Colonic mucosa (tissue), 1 donor: ENCODE data around the gene PKDREJ.

GRCh38 chr22:45743716-45744078, 72.1 kb downstream of the ATXN10 start:
- PRO-cap, result no peak

DNA sequence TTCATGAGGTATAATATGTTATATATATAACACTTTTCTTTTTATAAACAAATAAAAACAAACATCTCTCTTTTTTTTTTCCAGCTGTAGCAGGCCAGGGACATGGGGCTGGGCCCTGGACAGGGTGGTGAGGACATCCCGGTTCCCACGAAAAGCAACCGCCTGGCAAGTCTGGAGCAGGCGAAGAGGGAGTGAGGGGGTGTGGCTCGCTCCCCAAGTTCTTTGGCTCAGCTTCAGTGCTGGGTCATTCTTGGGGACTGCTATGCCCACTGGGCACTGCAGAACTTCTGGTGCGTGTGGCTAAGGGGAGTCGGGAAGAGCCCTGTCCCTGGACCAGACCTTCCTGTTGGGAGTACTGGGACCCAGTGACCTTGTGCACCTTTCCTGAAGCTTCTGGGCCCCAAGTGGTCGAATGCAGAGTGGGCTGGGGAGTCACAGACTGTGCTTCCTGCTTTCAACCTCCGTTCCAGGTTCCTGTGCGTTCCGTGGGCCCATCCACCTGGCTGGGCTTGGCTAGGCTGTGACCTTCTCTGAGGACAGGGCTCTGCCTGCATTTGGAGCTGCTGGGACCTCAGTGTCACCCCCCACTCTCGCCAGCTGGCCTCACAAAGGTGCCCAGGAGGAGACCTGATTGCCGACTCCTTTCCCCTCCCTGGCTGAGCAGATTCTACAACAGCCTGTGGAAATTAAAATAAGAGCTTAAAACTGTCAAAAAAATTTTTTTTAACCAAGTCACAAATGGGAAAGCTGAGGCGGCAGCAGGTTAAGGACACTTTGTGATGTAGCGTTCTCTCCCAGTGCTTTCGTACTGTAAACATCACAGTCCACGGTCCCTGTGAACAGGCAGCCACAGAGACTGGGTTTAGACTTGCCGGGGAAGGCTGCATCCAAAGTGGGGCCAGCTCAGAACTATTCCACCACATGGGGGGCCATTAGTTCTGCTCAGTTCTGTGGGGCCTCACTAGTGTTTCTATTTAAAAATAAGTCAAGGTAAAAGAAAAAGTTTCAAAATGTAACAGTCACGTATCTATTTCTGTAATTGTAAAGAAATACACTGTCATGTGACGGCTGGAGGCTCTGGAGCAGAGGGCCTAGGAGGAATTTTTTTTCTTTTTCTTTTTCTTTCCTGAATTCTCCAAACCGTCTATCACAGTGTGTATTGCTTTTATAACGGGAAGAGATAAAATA, 63.8 kb upstream of the WNT7B start:
- PRO-cap, result no peak

DNA sequence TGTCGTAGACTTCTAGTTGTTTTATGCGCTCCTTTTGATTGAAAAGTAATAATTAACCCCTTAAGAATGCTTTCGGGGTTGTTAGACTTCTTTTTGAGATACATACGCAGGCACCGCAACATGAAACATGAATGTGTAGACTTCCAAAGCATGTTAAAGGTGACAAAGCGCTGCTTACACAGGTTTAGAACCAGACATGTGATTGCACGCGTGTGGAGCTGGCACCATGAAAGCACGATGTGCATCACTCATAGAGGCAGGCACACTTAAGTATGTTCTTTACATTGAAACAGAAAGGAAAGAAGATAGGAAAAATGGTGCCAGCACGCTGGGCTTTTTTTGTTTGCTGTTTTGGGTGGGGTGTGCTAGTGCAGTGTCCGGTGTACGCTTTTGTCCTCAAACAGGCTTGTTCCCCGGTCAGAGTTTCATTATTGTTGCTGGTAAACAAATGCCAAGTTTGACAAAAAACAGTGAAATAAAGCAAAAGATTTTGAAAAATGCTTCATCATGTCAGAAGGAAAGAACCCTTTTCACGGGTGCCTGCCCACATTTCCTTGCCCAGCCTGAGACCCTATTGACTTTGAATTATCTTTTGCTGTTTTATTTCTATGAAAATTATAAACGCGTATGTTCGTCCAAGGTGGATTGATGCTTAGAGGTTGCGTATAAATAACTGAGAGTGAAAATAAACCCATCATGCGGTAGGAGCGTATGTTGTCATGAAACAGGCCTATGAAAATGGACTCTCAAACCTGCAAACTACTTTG, 83.5 kb upstream of the PPARA start:
- PRO-cap, result unidirectional peak, plus-strand start at position 299 of the sequence

- PRO-cap, result bidirectional peak, plus-strand start at chr22:46070056, minus-strand start at chr22:46069857; bidirectional peak, plus-strand start at chr22:46070494, minus-strand start at chr22:46070468
Observed at GRCh38 chr22:46069986-46070562, 80.3 kb upstream of the PPARA start.

- PRO-cap, result bidirectional peak, plus-strand start at chr22:46078988, minus-strand start at chr22:46078823
Observed at GRCh38 chr22:46078512-46079469, 71.5 kb upstream of the PPARA start.

- PRO-cap, result bidirectional peak, plus-strand start at chr22:46088107, minus-strand start at chr22:46087991
Observed at GRCh38 chr22:46087770-46088394, 62.4 kb upstream of the PPARA start.

DNA sequence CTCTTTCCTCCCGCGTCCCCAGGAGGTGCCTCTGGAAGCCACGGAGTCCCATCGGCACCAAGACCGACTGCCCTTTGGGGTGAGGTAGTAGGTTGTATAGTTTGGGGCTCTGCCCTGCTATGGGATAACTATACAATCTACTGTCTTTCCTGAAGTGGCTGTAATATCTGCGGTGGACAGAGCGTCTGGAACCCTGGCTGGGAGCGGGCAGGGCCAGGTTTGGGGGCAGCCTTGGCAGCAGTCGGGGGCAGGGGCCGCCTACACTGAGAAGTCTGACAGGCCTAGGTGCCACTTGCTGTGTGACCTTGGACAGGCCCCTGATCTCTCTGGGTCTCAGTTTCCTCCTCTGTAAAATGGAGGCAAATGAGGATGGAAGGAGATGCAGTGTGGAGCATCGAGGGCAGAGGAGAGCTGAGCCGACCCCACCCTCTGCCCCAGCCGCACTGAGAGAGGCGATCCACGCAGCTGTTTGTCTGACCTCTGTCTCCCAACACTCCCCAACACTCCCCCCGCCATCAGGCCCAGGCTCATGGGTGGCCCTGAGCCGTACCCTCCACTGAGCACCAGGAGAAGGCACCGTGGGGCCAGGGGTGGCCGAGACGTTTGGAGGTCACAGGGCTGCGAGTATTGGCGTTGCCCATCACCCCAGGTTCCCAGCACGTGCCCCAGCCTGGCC, 37.5 kb upstream of the PPARA start:
- PRO-cap, result no peak

GRCh38 chr22:46213976-46214502, 36.1 kb downstream of the CDPF1 start:
- PRO-cap, result no peak

DNA sequence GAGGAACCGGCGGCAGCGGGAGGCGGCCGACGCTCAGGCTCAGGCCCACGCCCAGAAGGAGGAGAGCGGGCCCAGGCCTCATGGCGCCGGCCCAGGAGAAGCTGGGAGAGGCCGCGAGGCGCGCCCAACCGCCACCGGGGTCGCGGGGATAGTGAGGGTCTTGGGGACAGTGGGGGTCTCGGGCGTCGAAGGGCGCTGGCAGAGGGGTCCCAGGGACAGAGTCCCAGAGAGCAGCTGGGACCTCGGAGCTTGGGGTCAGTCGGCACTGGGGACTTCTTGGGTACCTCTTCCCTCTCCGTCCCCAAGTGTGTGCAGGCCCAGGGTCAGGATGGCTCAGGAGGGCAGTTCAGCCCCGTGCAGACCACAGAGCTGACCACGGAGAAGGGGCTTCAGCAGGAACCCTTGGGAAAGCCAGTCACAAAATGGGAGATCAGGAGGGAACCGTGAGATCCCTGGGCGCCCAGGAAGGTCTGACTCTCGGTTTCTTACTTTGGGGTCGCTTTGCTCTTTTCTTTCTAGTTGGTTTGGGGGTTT, at the start of gene PKDREJ:
Gene PKDREJ (minus strand): TSS at position 103 of the 534 bp plus-strand sequence.
- PRO-cap, result no peak

- PRO-cap, result no peak
Observed at GRCh38 chr22:46275717-46276453, 8.1 kb downstream of the TTC38 start.

DNA sequence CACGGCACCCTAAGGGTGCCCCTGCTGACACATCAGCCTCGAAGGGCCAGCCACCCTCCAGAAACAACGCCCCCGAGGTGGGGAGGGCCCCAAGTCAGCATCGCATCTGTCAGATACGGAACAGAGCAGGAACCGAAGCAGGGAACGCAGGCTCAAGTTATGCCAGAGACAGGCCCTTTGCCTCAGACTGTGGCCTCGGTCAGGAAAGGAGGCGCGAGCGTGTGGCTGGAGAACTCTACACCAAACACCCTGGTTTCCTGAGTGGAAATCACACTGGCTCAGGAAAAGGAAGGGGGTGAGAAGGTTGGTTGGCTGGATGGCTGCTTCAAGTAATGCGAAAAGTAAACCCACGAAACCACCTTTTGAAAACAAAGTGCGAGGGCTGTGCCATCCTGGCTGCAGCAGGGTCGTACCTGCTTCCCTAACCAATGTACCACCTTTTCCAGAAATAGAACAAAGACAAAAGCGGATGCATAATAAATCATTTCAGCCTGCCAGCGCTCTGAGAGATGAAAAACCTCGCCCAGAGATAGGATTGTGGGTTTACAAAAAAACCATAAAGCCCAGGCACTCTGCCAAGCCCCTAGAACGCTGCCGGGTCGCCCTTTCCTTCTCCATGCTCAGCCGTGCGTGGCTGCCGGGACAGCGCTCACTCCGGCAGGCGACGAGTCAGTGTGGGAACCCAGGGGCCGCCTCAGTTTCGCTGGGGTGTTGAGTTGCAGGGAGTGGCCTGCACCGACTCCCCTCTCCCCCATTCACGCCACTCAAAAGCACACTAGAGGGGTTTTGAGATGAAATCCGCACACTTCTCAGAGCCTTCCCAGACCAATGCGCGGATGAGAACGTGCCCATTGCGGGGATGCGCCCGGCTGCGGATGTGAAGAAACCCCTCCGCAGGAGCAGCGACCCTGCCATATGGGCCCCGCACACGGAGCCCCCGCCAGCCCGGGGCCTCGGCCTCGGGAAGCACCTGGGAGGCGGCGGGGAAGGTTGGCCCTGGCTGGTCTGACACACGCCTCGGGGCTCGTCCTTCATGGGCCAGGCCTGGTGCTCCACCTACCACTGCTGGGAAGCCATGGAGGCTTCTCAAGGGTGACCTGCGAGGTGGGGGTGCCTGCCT, 38.8 kb downstream of the TRMU start:
- PRO-cap, result bidirectional peak, plus-strand start at position 623 of the sequence, minus-strand start at position 430 of the sequence

- PRO-cap, result no peak
Observed at GRCh38 chr22:46376769-46377122, 41.2 kb downstream of the TRMU start.

- PRO-cap, result no peak
Observed at GRCh38 chr22:46577691-46578068, 40.3 kb upstream of the CELSR1 start.

- PRO-cap, result bidirectional peak, plus-strand start at chr22:46582034, minus-strand start at chr22:46582024
Observed at GRCh38 chr22:46581505-46582353, 38.5 kb upstream of the GRAMD4 start.

- PRO-cap, result no peak
Observed at GRCh38 chr22:46638149-46638688, 18.0 kb downstream of the GRAMD4 start.

DNA sequence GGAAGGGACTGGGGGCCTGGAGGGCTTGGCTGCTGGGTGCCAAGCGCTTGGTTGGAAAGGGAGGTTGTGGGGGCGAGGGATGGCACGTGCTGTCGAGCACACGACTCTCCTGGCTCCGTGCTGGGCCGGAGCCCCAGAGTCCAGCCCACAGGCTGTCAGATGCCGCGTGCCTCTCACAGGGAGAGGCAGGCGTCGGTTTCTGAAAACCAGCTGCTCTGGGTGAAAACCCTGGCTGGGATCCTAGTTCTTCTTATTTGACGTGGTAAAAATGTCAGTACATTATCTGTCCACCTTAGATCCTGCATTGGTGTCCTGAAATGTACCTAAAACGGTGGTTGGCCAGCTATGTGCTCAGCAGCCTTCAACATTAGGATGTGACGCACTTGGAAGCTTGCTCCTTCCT, 29.1 kb downstream of the GRAMD4 start:
- PRO-cap, result no peak

GRCh38 chr22:46684489-46685106, 53.5 kb downstream of the CERK start:
- PRO-cap, result no peak

DNA sequence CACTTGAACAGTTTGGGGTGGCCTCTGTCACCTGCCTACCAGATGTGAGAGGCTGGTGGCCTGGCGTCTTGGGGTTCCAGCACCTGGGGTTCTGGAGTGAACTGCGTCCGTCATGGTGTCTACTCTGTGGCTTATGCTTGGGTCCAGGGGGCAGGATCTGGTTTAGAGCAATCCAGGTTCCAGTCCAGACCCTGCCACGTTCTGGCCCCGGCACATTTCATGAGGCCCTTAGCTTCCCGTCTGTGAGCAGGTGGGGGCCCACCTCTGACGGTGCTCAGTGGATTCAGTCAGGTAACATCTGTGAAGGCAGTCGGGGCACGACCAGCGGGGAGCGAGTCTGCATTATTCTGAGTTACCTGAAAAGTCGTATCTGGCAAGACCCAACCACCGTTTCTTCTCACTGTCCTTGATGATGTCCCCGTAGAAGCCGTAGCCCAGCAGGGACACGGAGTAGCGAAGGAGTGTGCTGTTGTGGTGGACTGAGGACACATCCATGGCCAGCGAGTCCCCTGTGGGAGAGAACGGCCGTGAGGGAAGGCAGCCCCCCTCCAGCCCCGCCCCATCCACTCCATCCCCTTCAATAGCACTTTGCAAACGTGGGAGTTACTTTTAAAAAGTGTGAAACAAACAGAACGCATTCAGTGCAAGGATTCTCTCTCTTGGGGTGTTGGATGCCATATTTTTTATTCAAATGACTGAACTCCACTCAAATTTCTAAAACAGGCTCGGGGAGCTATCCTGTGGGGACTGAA, 38.9 kb downstream of the CERK start:
- PRO-cap, result no peak

DNA sequence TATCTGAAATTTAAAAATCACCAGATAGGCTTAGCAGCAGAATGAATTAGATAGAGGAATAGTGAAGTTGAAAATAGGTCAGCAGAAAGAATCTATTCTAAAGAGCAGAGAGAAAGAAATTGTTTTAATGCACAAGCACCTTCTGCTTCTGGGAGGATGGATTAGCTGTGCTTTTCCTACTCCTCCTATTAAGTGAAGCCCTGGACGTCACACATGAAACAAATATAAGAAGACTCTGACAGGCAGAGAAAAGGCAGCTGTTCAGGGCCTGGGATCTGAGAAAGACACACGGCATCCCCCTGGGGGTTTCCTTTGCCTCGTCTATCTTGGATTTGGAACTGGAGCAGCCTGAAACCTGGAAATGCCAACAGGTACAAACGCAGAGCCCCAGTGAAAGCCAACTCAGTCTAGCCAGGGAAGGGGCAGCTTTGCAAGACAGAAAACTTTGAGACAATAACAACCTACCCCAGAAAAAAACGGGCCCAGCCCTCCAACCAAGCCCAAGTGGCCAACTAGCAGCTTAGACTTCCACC, 7.5 kb downstream of the CERK start:
- PRO-cap, result no peak

DNA sequence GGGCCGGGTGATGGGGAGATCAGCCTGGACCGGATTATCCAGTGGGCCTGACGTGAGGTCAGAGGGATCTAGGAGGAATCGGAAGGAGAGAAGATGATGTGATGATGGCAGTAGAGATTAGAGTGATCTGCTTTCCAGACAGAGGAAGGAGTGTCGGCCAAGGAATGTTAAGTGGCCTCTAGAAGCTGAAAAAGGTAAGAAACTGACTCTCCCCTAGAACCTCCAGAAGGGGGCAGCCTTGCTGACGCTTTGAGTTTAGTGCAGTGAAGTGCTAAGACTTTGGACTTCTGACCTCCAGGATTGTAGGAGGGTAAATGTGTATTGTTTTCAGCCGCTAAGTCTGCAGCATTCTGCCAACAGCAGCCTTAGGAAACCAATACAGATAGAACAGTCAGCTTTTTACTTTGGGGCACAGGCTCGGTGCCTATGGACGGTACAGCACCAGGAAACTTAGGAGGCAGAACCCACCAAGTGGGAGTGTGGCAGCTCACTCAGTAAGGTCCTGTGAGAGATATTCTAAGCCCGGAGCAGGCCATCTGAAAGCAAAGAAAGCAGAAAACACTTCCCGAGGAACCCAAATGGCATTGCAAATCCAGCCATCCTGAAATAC, 3.6 kb upstream of the TBC1D22A start:
- PRO-cap, result no peak